Mesenchymal stem cell of adipose (primary cell): ENCODE data around the gene ASAP2.

GRCh38 chr2:8583484-8584162 lies 98.2 kb upstream of the ID2 start:
- CAGE, long polyA plus RNA = no peak

- CAGE, long polyA plus RNA = no peak
Measured at GRCh38 chr2:8633648-8634176, 48.1 kb upstream of the ID2 start.

DNA sequence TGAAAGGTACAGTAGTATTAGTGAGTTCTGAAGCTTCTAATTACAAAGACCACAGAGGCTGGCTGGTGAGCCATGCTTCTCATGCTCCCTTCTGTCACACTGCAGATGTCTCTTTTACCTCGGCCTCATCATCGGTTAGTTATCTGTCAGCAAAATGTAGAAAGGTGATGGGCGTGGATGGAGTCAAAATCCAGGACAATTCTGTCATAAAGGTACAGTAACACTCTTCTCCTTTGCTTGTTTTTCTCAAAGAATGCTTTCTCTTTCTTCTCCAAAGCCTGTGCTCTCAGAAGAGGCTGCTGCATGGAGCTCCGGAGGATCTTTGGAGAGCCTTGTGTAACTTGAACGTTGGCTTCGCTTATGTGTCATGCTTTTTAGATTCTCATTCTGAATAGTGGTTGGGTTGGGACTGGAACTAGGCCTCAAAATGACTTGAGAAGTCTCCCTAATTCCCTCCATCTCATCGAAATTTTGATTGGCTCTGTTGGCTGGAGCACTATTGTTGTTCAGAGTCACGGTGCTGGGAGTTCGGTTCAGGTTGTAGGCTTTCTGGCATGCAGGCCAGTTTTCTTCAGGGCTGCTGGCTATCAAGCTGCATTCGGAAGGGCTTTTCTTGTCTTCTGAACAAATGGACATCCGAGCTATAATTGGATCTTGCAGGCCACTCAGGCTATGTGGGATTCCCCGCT lies 48.8 kb downstream of the ID2 start:
- CAGE, long polyA plus RNA = no peak

DNA sequence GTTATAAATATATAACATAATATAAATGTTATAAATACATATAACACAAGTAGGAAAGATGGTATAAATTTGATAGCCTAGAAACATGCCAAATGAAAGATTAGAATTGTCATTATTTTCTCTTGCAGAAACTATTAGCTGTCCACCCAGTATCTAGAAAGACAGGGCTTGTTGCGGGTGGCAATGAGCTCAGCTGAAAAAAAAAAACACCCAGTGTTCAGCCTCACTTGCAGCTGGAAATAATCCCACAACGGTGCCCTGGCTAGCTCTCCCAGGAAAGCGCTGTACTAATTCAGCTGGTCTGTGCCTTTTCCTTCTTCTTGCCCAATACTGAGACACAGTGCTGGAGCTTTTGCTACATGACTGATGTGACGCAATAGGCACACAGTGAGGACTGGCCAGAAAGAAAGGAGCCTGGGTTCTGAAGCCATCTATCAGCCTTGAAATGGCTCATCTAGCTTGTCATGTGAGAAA lies 16.2 kb downstream of the KIDINS220 start:
- CAGE, long polyA plus RNA = no peak

DNA sequence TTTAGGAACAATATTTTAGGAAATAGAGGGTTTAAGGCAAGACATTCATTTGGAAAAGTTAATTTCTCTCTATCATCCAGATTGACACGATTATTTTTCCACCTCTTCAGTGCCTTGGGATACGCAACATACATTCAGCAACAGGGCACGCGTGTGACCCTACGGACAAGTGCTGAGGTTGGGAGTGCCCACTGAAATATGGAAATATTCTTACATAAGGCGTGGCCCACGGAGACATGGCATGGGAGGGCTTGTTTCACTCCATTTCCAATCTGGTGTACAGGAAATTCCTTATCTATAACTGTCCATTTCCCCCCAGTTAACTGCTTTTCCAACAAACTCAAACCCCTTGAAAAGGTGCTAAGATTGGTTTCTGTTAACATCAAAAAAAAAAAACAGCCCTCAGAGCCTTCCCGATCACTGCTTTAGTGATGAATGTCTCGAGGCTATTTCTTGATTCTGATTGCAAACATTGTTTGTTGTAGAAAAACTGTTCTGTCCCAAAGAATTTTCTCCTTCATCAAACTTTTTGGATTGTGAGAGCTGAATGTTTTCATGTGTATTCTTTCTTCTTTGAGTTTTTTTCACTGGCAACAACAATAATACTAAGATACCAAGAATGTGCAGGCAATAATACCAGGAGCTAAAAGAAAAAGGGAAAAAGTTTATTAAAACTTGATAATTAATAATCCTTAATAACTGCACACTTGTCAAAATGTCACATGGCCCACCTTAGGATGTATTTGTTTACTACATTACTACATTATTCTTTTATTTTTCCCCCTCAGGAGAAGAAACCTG lies 21.0 kb upstream of the KIDINS220 start:
- CAGE, long polyA plus RNA = no peak

DNA sequence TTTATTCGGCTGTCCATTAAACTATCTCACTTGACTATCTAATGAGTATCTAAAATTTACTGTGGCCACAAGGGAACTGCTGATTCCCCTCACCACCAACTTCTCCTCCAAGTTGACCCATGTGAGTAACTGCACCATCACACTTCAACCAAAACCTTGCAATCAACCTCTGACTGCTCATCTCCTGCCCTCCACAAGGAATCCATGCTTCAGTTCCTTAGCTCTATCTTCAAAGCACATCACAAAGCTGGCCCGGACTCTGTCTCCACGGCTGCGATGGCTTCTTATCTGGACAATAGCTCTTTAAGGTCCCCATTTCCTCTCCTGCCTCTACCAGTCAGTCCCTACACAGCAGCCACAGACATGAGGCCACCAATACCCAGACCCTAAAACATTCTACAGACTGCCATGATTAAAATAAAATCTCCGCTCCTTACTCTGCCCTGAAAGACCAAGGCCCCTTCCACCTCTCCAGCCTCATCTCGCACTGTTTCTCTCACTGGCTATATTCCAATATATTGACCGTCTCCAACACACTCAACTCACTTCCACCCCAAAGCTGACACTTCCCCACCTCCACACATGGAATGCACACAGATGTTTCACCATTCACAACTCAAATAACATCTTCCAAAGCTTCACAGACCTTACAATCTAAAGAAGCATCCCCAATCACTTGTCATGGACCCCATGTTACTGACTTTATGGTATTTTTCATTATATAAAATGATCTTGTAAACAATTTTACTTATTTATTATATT lies 25.6 kb downstream of the MBOAT2 start:
- CAGE, long polyA plus RNA = no peak

DNA sequence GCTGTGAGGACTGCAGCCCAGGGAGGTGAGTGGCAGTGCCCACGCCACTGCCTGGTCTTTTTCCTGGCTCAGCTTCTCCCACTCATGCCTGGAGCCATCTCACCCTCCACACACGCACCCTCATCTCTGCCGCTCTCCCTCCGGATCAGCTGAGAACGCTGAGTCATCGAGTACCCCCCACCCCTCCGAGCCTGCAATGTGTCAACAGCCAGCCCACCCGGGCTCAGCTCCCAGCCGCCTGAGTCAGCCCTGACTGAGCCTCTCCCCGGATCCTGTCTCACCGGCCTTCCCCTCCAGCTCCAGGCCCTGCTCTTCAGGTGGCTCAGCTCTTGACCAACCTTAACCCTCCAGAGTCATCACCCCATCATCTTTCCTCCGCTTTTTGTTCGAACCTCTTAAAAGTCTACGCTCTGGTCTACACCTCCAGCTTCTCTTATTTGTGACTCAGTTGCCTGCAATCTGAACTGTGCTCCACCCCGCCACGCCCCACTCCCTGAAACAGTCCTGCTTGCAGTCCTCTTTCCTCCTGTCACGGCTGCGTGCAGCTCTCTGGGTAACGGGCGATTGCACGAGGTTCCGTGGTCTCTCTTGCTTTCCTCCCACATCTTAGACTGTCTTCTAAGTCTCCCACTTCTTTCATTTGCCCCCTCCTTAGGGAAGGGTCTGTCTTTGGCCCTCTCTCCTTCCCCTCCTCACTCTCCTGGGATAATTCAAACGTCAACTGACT lies 94.3 kb upstream of the ASAP2 start:
- CAGE, long polyA plus RNA = no peak

- CAGE, long polyA plus RNA = no peak
Measured at GRCh38 chr2:9206025-9206932, at the start of gene ASAP2. TSS of gene ASAP2 (plus strand) at chr2:9206812.

DNA sequence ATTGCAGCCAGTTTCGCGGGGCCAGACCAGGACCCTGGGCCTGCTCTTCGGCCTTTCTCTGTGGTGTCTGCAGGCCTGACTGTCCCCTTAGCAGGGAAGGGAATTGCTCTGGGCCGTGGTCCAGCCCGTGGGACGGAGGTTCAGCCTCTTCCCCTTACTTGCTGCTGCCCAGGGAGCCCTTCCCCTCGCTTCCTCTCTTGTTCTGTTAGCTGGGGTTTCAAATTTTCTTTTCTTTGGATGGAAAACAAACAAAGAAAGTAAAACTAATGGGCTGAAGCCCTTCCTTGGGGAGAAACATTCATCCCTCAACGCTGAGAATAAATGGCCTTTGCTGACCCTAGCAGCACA lies 52.3 kb downstream of the ASAP2 start:
- CAGE, long polyA plus RNA = no peak

DNA sequence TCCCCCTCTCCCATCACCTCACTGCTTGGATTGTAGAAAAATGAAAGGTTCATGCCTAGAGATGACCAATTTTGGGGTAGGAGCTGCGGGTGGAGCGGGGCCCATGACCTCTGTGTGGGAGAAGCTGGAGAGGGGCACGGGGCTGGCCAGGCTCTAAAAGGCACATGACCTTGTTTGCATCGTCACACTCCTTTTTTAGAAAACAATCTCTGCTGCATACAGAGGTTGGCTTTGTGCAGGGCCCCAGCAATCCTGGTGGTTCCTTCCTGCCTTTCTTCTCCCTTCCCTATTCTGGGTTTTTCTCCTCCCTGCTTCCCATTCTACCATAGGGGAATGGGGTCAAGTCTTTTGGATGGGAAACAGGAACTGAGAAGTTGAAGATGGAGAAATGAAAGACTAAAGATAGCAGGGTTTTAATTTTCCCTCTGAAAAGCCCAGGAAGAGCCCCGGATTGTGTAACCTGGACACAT lies 53.8 kb downstream of the ASAP2 start:
- CAGE, long polyA plus RNA = no peak

- CAGE, long polyA plus RNA = no peak
Measured at GRCh38 chr2:9300924-9301284, 94.3 kb downstream of the ASAP2 start.

DNA sequence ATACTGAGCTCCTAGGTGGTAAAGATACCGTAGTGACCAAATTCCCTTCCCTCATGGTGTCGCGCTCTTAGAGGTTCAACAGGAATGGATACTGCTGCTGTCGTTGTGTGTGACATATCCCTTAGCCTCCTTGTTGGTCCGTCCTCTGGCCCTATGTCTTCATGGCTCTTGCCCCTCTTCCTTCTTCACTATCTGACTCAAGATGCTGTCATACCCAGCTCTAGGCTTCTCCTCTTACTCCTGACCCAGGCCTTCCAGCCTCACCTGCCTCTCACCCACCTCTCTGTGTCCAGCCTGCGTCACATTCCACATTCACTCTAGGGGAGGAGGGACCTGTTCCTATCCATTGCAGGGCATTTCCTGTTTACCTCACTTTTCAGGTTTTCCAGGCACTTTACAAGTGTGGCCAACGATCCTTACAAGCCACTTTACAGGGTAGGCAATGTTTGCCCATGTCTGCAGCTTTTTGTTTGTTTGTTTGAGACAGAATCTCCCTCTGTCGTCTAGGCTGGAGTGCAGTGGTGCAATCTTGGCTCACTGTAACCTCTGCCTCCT lies 83.7 kb downstream of the ITGB1BP1 start:
- CAGE, long polyA plus RNA = no peak

GRCh38 chr2:9355787-9356567 lies 67.4 kb downstream of the ITGB1BP1 start:
- CAGE, long polyA plus RNA = no peak

GRCh38 chr2:9404256-9405232 lies 18.8 kb downstream of the ITGB1BP1 start:
- CAGE, long polyA plus RNA = no peak

- CAGE, long polyA plus RNA = no peak
Measured at GRCh38 chr2:9495192-9495884, 21.0 kb downstream of the IAH1 start.

GRCh38 chr2:9554737-9555148 lies 887 bp downstream of the ADAM17 start:
- CAGE, long polyA plus RNA = no peak

- CAGE, long polyA plus RNA = no peak
Measured at GRCh38 chr2:9650407-9650913, 19.7 kb upstream of the YWHAQ start.

DNA sequence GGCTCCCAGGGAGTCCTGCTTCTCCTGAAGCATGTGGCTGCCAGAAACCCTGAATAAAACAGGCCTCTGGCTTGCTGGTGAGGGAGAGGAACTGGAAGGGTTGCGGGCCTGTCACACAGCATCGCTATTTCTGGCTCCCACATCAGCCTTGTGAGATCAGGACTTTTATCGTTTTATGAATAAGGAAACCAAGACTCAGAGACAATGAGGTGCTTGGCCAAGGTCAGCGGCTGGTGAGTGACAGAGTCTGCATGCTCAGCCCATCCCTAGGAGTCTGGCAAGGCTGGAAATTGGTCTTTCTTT lies 104.5 kb upstream of the TAF1B start:
- CAGE, long polyA plus RNA = no peak

DNA sequence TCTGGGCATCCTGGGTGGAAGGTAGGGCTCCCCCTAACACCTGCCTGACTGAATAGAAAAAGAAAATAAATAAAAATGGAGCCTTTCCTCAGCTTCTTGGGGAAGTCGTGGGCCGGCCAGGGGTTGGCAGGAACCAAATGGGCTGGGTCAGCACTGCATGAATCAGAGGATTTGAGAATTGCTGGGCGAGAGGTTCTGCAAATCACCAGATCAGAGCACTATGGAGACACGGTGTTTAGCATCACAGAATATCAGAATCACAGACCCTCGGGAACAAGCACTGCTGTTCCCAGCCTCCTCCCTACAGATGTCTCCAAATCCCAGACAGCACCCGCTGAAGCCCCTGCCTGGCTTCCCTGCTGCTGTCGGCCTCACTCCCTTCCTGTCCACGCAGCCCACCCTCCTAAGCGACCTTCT lies 64.8 kb upstream of the TAF1B start:
- CAGE, long polyA plus RNA = no peak

DNA sequence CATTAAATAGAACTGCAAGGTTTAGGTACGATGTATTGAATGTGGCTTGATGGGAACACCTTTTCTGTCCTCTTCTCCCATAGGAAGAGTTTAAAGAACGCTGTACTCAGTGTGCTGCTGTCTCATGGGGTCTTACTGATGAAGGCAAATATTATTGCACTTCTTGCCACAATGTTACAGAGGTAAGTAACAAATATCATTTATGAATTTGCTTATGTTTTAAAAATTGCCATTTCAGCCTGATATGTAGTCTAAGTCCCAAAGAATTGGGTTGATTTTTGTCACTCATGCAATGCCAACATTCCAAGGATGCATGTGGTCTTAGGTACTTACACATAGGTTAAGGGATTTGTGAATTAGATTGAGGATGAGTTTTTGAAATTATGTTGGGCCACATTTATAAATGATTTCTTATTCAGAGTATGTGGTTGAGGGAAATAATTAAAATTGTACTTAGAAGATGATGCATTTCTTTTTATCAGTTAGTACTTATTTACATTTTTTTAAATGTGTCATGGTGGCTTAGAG lies 1.9 kb downstream of the TAF1B start:
- CAGE, long polyA plus RNA = no peak